ENCODE measurements around a stretch of chr18.

DNA sequence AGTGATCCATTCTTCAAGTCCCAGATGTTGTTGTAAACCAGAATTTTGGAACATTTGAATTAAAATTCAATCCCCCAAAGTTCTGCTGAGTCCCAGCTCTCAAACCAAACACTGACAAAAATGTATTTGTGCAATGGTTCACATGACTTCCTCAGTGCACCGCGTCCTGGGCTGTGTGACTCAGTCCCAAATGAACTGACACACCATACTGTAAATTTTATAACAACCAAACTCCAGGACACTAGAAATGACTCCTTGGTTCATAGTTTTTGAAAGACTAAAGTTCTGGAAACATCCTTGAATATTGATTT, 281.9 kb upstream of the TCF4 start:
- PRO-cap: no peak

DNA sequence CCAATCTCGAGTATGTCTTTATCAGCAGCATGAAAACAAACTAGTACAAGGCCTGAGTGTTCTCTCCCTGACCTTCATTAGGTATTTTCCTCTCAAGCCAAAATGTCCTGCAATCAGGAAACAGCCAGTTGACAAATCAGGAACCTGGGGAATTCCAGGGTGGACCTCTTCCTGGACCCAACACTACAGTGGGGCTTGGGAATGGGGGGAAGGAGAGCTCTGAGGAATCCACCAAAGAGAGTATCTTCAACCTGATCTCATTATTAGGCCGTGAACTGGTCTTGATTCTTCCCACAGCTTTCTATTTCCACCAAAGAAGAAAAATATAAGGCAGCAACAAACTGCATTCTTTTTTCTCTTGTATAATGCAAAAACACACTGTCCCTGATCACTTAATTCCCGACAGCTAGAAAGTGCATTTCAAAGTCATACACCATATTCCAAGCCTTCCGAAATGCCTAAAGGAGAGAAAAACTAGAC, 129.6 kb downstream of the TXNL1 start:
- PRO-cap: no peak

GRCh38 chr18:57121325-57122321, 25.3 kb upstream of the BOD1L2 start:
- PRO-cap: unidirectional peak, plus-strand start at chr18:57121698; bidirectional peak, plus-strand start at chr18:57121959, minus-strand start at chr18:57121899; unidirectional peak, minus-strand start at chr18:57122253

DNA sequence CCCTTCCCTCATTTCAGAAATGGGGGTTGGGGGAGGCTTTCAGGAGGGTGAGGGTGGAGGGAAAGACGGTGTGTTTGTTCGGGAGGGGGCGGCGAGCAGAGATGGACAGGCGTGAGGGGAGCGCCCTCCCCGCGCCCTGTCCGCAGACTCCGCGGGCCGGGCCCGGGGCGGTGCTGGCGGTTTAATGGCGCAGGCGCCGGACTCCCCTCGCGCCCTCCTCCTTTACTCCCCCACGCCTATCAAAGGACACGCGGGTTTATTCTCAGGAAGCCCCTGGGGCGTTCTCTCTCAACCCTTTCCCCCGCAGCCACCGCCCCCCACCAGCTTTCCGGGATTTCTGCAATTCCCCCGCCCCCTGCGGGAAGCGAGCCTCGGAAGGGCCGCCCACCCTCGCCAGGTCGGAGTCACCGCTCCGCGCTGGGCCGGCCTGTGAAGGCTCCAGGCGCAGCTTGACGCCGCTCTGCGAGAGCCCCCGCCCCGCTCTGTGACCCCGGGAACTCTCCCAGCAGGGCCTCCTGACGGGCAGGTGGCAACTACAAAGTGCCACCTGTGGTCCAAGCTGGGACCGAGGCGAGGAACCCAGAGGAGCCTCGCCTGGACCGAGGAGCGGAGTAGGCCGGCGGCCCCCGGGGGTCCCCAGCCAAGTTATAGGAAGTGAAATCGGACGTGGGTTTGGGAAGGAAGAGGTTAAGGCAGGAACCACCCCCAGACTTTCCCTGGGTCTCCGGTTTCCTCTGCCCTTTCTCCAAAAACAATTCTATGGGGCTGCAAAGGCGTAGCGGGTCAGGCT, 1.1 kb downstream of the ST8SIA3 start:
- PRO-cap: bidirectional peak, plus-strand start at position 582 of the sequence, minus-strand start at position 406 of the sequence

- PRO-cap: bidirectional peak, plus-strand start at chr18:57354168, minus-strand start at chr18:57354169; bidirectional peak, plus-strand start at chr18:57354337, minus-strand start at chr18:57354383
Measured at GRCh38 chr18:57354062-57354610, 1.8 kb downstream of the ST8SIA3 start.

DNA sequence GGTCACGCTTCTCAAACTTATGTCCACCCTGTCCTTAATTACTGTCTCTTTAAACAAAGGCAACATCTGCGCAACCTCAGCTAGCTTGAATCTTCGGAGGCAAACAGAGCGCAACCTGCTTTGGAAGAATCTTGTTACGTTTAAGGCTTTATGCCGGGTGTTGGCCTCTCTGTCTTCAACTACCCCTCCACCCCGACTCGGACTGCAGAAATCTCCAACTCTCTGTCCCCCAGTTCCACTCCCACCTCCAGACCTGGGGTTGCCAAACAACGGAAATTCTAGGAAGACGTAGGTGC, 1.3 kb upstream of the ONECUT2 start:
- PRO-cap: no peak

GRCh38 chr18:57627434-57627993, 5.9 kb upstream of the NARS1 start:
- PRO-cap: no peak

- PRO-cap: no peak
Measured at GRCh38 chr18:57693780-57694787, 72.4 kb upstream of the NARS1 start.

GRCh38 chr18:57775910-57776321, 27.2 kb downstream of the ATP8B1 start:
- PRO-cap: no peak

DNA sequence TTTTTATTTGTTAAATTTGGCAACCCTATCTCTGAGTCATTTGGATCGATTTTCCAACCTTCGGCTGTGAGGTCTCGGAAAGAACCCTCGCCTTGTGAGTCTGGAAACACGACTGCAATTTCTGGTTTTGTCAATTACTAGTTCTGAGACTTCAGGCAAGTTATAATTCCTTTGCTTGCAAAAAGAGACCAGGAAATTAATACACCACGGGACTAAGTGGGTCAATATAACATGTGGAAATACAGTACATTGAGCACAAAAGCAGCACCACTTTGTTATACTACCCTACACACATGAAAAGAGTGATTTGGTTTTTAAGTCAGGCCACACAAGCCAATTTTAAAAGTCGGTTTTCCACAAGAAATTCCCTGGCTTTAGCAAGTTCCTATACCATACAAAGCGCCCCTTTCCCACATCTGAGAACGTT, 13.9 kb downstream of the ATP8B1 start:
- PRO-cap: no peak

DNA sequence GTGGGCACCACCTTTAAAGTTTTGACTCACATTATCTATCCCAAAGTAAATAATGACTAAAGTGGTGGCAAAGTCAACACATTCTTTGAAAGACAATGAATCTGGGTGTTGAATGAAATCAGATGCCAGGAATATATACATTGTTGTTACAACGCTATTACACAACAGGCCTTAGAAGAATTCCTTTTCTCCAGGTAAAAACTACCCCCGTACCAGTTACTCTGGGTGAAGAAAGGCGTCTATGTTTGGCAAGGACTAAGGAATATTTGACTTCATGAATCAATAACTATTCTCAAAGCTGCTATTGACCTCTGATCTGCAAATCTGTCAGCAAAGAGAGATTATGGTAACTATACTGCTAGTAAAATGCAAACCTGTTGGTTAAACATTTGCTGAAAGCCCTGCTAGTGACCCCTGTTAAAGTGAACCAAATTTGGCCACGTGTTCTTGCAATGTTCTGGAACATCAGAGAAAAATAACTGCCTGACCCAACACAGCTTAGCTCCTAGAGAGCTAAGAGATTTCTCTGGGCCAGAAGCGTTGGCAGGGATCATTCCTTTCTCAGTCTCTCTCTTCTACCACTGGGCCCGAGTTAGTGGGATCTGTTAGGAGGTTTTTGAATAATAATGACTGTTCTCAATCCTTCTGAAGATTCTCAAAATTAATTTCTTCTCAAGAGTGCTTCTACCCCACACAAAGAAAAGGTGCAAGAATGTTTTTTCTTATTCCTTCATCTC, 30.3 kb upstream of the NEDD4L start:
- PRO-cap: no peak

DNA sequence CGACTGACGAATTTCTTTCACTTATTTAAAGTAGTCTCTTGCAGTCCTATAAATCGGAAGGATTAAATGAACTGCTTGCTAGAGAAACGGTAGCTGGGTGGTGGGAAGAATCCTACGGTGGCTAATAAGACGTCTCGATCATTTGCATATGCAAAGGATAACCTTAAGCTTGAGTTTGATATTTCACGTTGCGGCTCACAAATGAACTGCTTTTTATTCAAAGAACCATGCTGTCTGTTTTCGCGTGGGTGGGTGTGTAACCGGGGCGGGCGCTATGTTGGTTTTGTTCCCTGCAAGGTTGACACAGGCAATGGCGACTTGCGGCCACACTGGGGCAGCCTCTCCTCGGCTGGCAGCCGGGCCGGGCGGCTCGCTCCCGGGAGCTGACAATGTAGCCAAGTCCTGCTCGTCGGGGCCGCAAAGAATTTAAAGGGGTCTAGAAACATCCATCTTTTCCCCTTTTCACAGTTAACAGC, 632 bp upstream of the NEDD4L start:
- PRO-cap: unidirectional peak, plus-strand start at position 389 of the sequence

- PRO-cap: bidirectional peak, plus-strand start at chr18:58045934, minus-strand start at chr18:58045921
Measured at GRCh38 chr18:58045859-58046140, 1.8 kb downstream of the NEDD4L start.

GRCh38 chr18:58101080-58101752, 57.2 kb downstream of the NEDD4L start:
- PRO-cap: no peak

- PRO-cap: no peak
Measured at GRCh38 chr18:58195092-58196121, 151.4 kb downstream of the NEDD4L start.

DNA sequence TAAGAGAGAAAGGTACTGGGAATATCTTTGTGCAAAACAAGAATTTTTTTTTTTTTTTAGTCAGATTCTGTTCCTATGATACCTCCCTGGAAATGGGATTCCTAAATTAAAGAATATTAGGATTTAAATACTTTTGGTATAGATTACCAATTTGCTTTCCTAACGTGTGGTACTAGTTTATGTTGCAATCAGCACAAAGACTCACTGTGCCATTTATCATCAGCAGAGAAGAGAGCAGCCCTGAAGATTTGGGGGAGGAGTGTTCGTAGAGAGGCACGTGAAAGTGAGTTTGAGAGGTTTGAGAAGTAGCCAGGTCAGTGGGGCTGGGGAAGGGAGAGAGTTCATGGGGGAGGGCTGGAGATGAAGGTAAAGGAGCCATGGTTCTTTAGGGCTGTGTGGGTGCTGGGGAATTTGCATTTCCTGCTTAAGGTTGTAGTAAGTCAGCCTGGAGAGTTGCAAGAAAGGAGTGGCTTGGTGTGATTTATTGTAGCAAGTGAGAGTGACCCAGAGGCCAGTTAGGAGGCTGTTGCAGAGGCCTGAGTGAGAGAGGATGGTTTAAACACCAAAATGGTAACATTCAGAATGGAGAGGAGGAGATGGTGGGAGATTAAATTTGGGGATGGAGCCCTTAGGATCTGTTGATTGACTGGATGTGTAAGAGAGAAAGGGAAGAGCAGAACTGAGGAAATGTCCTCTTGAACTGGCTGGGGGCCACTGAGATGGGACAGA, 172.1 kb downstream of the NEDD4L start:
- PRO-cap: no peak

GRCh38 chr18:58221053-58221726, 177.2 kb downstream of the NEDD4L start:
- PRO-cap: no peak

- PRO-cap: bidirectional peak, plus-strand start at chr18:58242184, minus-strand start at chr18:58242025
Measured at GRCh38 chr18:58241721-58242508, 197.9 kb downstream of the NEDD4L start.

GRCh38 chr18:58314060-58314749, 270.2 kb downstream of the NEDD4L start:
- PRO-cap: no peak

GRCh38 chr18:58345043-58345596, 283.8 kb downstream of the ALPK2 start:
- PRO-cap: no peak